Rectum (tissue), 1 donor: Measurements from ENCODE around the genes ARHGEF37 and PDE6A.

- PRO-cap: bidirectional peak, plus-strand start at chr5:149386280, minus-strand start at chr5:149386331
Observed at GRCh38 chr5:149386001-149386720, 7.1 kb upstream of the IL17B start.

DNA sequence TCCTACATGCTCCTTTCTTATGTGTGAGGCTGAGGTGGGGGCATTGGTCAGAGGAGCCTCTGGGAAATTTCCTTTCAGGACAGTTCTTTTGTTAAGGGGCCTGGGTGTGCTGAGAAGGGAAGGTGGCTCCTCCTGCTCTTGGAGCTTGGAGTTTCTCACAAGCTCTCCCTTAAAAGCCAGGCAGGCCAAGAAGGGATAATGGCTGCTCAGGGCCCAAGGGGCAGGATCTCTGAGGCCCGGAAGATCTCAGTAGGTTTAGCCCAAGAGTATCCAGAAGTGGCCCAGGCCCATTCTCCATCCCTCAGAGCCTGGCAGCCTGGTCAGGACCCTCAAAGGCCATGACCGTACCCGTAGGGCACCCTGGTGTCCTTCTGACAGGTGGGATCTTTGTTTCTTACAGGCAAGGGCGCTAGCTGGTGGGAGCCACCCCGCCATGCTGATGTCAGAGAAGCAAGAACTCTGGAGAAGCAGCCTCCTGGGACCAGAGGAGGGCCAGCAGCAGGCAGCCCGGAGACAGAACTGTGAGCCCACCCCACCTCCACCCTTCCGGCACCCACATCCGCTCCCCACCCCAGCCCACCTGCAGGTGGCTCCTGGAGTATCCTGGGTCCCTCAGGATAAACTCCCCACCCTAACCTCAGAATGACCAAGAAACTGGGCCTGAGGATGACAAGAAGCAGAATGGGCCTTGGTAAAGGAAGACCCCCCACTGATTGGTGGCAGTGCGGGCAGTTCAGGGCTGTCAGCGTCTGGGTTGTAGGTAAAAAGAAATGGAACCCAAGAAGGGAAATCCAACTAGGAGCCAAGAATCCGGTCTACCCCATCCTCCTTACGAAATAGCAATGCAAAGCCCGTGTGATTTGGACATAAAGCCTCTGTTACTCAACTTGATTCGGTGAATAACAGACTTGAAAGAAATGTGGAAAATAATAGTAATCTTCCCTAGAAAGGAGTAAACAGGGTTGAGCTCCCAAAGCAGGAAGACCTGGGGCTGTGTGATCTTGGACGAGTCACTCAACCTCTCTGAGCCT lies 42.3 kb upstream of the IL17B start:
- PRO-cap: no peak

DNA sequence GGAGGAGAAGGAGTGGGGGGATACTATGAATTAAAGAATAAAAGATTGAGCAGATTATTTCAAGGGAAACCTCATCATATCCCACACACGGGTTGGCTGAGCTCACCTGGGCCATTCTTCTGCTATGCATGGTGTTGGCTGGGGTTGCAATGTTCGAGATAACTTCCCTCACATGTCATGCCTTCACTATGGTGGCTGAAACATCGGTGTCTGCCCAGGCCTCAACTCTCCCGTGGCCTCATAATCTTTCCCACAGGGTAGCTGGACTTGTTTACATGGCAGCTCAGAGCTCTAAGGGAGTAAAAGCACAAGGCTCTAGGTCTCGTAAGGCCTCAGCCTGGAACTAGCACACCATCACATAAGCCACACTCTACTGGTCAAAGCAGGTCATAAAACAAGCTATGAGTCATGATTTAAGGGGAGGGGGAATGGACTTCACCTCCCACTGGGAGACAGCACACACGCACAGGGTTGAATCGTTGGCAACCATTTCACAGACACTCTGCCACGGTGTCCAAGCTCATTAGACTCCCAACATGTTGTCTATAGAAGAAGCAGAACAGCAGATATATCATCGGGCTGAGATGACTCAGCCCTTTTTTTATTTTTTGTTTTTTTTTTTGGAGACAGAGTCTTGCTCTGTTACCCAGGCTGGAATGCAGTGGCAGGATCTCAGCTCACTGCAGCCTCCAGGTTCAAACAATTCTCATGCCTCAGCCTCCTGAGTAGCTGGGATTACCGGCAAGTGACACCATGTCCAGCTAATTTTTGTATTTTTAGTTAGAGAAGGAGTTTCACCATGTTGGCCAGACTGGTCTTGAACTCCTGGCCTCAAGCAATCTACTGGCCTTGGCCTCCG lies 66.8 kb upstream of the IL17B start:
- PRO-cap: bidirectional peak, plus-strand start at position 500 of the sequence, minus-strand start at position 345 of the sequence

GRCh38 chr5:149464566-149465410 lies 85.7 kb upstream of the IL17B start:
- PRO-cap: bidirectional peak, plus-strand start at chr5:149465025, minus-strand start at chr5:149464911; bidirectional peak, plus-strand start at chr5:149465282, minus-strand start at chr5:149465291

DNA sequence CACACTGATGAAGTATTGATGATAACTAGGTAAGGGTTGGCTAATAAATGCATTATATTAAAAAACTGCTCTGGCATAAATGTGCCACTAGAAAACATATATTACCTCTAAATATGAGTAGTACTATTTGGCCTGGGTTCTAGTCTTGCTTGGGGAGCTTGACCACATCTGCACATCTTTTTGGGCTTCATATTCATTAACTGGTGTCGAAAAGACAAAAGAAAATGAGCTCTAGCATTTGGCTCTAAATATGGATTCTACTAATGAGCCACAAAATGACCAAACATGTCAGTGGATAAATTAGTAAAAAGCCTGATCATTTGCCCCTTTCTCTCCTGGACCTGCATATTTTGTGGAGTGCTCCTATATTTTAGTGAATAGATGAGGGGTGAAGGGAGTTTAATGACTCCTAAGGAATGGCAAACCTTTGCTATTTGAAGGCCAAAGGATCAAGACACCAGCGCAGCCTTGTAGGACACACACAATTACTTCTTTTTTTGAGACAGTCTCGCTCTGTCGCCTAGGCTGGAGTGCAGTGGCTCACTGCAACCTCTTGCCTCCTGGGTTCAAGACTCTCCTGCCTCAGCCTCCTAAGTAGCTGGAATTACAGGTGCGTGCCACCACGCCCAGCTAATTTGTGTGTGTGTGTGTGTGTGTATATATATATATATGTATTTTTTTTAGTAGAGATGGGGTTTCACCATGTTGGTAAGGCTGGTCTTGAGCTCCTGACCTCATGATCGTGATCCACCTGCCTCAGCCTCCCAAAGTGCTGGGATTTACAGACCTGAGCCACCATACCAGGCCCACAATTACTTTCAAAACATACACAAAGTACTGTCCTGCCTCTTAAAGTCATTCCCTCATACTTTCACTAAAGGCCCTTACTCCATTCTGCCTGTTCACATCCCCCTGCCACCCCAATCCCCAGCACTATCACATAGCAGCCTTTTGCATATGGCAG lies 60.6 kb downstream of the CSNK1A1 start:
- PRO-cap: no peak

DNA sequence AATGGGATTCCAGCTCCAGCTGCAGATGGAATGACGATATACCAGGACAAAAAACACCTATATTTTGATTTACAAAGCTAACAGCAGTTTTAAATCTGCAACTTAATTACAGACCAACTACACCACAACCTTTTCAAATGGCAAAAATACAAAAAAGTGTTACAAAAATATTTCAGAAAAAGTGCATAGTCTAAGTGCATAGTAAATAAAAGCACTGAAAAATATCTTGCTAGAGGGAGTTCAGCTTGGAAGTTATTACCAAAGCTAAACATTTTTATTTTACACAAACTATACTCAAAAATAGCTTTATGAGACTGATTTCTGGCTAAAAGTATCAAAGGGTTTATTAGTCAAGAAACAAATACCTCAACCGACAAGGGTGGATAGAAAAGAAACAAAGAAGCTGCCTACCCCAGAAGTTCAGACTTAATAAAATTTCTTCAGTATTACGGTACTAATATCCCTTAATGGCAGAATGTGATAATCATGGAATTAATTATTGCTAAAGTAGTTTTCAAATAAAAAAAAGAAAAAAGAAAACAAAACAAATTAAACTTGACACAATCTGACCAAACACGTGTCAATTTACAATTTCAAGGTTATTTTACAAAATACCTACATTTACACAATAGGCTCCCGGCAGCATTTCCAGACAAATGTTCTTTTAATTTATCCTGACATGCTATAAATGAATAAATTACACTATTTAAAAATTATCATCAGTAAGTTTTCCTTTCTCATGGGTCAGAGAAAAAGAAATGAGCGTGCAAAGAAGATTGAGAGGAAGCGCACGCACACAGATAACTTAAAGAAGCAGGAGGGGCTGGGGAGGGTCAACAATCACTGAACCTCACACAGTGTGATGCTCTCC lies 56.3 kb downstream of the CSNK1A1 start:
- PRO-cap: no peak

DNA sequence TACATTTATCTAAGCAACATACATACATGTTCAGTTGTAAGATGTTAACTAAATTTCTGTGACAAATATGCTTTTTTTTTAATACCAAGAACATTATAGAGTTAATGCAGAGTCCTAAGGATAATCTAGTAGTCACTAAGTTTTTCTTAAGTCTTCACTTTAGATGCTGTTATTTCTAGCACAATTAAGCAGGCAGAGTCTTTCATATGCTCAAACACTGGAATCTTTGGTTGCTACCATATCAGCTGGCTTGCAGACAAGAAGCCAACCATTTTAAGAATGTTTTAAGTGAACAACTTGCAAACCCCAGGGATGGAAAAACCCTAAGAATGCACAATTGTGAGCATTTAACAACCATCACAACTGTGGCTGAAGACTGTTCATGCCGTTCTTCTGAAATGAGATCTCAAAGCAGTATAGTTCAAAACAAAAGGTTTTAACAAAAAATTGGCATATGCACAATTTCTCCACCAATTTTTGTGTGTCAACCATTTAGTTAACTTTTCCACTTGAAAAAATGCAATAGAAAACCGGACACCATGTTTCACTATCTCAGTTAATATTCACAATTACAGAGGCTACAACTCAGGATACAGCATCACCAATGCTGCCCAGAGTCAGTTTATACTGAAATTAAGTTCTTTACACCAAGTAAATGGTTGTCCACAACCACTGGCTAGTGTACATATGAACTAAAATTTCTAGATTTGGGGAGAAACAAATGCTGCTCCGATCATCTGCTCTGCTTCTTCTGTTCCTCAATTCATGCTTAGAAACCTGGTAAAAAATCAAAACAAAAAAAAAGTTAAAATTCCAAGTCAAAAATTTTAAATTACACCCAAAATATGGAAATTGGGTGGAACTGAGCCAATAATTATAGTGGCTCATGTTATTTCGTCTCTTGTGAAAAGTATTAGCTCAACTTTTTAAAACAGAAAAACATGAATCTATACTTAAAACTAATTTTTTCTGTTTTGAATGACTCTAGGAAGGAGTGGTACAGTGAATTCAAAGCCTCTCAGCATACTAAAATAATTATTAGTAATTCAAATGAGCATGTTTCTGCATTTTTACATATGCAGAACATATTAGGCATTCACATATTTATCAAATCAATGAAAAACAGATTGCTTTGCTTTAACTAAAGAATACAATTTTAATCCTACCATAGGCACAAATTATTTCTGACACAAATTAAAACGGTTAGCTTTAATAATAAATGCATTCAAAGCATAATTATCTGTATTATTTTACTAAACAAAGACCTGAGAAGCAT lies 54.7 kb downstream of the CSNK1A1 start:
- PRO-cap: no peak

GRCh38 chr5:149507436-149507916 lies 43.8 kb downstream of the CSNK1A1 start:
- PRO-cap: no peak

GRCh38 chr5:149533244-149533641 lies 18.0 kb downstream of the CSNK1A1 start:
- PRO-cap: no peak

DNA sequence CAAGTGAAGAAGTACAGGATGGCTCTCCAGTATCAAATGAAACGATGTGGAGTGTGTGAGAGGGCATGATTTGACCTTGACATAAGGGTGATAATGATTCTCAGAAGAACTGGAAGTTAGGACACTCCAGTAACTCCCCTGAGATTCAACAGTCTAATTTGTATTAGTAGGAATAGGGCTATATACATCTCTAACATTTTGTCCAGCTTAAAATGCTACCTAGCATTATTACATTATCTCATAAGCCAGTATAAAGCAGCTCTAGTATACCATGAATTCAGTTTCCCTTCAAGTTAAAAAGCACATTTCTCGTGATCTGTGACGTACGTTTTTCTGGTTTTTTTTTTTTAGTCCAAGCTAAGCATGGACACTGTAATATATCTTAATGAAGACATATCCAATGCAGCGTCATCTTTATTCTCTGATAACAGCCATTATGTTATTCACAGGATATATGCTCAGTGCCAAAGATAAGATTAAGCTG lies 8.0 kb downstream of the CSNK1A1 start:
- PRO-cap: no peak

DNA sequence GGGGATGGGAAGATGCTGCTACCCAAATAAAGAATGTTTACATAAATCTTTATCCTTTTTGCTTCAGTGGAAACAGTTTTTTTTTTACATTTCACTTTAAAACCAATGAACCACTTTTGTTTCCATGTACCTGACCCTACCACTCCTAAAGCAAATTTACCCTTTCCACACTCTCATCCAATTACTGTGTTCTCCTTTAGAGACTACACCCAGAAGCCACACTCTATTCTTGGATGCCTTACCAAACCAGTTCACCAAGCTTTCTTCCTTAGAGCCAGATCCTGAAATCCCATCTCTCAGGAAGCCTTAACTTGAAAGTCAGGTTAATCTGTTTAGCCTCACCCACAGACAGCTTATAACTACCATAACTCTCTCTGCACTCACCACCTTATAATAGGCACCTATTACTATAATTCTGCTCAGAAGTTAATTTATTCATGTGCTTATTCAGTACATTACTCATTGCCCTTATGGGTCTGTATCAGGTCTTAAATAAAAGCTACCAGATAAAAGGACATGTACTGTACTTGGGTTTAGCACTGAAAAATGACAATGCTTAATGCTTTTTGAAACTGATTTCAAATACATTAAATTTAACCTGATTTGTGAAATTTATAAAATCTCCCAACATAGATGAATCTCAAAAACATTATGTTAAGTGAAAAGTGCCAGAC lies 4.2 kb downstream of the CSNK1A1 start:
- PRO-cap: bidirectional peak, plus-strand start at position 271 of the sequence, minus-strand start at position 158 of the sequence

DNA sequence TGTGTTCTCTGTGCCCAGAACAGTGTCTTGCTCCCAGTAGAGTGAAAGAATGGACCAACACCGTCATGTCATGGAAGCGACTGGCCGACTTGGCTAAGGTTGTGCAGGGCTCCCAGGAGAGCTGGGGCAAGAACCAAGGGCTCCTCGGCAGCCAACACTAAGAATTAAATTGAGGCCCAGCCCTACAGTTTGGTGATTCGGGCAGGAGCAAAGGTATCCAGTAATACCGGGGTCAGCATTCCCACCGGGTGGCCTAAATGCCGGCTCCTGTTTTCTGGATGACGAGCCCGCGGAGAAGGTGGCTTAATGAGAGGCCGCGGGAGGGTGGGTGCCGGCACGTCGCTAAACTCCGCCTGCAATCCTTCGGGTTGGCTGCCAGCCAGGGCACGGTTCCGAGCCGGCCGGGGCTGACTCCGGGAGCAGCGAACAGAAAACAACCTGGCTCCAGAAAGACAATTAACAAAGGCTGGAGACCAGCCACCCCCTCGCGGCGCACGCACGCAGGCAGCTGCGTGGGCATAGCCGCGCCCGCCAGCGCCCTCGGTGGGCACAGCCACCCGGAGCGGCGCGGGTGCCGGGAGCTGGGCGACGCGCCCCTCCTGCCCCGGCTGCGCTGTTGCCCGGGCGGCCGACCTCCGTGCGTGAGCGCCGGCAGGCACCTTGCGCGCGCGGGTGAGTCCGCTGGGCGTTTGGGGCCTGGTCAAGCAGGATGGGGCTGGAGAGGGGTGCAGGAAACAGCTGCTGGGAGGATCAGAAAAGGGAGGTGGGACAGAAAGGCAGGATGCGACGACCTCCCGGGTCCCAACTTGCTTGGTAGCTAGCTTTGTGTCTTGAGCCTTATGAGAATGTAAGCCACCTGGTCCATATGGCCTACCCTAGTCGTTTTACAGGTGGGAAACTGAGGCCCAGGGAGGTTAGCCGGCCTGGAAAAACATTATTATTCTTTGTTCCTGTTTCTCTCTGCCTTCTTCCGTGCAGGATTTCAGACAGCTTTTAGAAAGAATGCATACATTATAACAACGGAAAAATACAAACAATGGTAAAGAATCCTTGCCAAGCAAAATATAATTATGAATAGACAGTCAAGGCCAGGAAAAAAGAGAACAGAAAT lies at the start of gene ARHGEF37:
Gene ARHGEF37 (plus strand): TSS at position 546 of the 1,111 bp plus-strand sequence.
- PRO-cap: bidirectional peak, plus-strand start at position 395 of the sequence, minus-strand start at position 280 of the sequence; bidirectional peak, plus-strand start at position 616 of the sequence, minus-strand start at position 691 of the sequence

DNA sequence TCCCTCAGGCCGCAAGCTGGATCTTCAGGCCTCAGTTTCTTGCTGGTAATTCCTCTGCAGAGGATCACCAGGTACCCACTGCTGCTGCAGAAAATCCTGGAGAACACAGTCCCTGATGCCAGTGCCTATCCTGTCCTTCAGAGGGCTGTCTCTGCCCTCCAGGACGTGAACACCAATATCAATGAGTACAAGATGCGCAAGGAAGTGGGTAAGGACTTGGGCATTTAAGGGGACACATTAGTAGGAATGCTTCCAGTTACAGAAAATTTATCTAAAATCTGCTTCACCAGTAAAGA lies 35.2 kb downstream of the ARHGEF37 start:
- PRO-cap: no peak

DNA sequence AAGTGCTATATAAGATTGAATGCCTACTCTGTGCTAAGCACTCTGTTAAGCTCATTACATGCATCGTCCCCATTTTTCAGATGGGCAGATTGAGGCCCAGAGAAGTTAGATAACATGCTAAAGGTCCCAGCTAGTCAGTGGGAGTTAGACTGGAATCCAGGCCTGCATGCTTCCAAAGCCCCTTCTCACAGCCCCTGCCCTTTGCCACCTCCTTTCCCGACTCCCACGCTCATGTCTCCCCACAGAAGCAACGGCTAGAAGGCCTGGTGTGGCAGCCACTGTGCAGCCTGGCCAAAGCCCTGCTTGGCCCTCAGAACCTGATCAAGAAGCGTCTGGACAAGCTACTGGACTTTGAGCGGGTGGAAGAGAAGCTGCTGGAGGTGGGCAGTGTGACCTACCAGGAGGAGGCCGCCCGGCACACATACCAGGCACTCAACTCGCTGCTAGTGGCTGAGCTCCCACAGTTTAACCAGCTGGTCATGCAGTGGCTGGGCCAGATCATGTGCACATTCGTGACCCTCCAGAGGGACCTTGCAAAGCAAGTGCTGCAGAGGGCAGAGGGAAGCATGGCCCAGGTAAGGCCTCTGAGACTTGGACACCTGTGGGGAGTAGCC lies 40.3 kb downstream of the ARHGEF37 start:
- PRO-cap: no peak

GRCh38 chr5:149693852-149694500 lies 36.1 kb upstream of the PPARGC1B start:
- PRO-cap: no peak

DNA sequence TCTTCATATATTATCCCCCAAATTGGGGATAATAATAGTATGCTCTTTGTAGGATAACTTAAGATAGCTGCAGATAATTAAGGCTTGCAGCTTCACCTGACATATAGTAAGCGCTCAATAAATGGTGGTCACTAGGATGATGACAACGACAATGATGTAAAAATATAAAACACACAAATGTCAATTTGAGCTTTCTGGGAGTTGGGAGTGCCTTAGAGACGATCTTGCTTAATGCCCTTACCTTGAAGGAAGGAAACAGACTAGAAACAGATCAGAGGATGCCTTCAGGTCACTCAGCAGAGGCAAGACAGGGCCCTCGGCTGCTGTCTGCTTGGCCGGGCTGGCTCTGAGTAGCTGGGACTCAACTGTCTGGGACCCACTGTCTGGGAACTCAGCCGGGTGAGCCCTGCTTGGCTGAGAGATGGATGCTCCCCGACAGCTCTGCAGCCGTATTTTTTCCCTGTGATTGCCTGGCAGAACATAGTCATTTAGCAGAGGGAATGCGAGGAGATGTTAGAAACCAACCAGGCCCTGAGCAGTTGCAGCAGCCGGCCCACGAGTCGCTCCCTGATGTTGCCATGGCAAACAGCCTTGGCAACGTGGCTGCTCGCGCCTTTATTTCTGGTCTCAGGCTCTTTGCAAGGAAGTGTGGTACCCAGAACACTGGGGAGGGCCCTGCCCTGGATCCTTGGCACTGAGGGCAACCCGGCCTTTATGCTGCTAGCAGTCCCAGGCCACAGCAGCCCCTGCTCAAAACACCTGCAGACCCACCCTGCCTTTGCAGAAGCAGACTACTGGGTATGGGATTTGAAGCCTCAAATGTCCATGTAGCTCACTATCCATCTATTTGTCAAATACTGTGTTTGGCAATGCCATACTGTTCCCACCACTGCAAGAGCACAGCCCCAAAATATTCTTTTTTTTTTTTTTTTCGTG lies 10.9 kb downstream of the PPARGC1B start:
- PRO-cap: no peak

GRCh38 chr5:149798913-149799719 lies 69.0 kb downstream of the PPARGC1B start:
- PRO-cap: bidirectional peak, plus-strand start at chr5:149799497, minus-strand start at chr5:149799366

DNA sequence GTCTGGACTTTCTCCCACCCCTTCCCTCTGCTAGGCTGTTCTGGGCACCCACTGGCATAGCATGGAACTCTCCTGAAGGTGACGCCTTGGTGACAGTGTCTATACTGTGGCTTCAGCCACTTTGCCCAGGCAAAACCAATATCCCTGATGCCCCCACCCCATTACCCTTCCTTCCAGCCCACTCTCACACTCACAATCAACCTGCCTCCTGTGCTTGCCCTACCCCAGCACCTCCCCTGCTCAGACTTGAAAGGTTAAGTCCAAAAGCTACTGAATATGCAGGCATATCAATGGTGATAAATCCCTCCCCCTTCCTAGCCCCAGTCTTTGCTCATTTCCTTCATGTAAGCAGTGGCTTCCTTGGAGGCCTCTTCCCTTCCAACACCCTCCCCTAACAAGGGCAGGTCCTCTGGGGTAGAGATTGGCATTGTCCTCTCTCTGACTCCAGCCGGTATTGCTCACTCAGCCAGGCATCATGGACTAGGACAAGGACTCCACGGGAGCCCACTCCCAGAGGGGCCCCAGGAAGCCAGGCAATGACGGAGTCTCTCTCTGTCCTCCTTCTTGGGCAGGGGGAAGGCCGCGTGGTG lies 102.8 kb downstream of the PDE6A start:
- PRO-cap: no peak

GRCh38 chr5:149887428-149888280 lies 56.9 kb downstream of the PDE6A start:
- PRO-cap: no peak

GRCh38 chr5:149944559-149944857 lies at the start of gene PDE6A:
TSS of gene PDE6A (minus strand) at chr5:149944793.
- PRO-cap: no peak